Metastatic Breast Carcinoma in the Brain (tissue), 10 donors: ENCODE measurements around the genes FOXG1, STRN3 and GPR33.

DNA sequence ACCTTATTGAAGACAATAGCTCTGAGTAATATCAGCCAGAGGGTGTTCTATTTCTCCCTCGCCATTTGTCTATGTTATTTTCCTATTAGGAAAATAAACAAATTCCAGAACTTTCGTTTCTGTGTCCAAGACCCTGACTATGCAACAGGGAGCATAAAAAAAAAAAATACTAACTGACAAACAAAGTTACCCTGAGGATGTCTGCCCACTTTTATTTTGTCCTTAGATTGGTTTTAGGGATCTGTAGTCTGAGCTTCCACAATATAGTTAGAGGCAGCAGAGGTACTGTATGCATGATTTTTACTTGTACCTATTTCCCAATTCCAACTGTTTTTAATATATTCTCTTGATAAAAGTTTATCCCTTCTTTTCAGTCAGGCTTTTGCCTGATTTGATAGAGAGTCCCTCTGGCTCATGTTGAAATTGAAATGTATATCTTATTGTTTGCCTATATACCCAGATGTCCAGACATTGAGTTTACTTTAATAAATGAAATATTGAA lies 419.4 kb downstream of the NOVA1 start:
- PRO-cap, 10 experiments: no peak in any of the 10 experiments

DNA sequence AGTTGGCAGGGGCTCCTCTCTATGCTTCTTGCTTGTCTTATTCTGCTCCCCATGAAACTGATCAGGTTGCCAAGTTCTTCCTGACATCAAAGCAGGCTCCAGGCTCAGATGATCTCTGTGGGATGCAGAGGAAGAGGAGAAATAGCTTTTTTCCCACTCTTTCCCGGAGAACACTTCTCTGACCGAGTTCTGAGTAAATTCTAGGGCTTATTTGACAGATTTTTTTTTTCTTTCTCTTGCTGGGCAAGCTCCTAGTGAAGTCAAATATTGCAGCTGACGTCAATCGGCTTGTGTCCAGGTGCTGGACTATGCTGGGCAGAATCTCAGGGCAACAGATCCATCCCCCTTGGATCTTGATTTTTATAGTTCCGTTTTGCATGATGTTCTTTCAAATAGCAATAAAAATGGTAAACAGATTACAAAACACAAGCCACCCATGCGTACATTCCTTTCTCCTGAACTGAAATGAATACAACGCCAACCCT lies 182.2 kb downstream of the NOVA1 start:
- PRO-cap, 10 experiments: peak in 1 of 10 experiments; most common minus-strand start position 202 of the sequence (in 1)

- PRO-cap, 10 experiments: no peak in any of the 10 experiments
These were observed 2.5 kb downstream of the NOVA1 start for GRCh38 chr14:26595234-26595820.

GRCh38 chr14:28242775-28243326 lies 523.7 kb upstream of the FOXG1 start:
- PRO-cap, 10 experiments: no peak in any of the 10 experiments

DNA sequence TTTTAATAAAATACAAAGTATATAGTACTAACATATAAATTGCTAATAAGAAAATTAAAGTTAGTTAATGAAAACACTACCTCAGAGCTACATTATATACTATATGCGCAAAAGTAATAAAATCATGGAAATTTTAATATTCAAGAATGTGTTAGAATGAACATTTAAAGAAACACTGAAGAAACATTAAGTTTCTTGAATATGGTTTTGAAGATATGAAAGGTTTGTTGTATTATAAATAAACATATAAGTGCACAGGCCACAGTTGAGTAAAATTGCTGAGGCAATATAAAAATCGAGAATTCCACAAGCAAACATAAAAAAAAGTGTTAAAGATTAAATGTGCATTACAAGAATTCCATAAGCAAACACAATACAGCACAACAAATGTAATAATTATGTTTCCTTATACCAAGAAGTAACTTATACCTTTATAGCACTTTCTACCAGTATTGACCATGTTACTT lies 262.1 kb upstream of the FOXG1 start:
- PRO-cap, 10 experiments: no peak in any of the 10 experiments

GRCh38 chr14:28613340-28614044 lies 153.1 kb upstream of the FOXG1 start:
- PRO-cap, 10 experiments: no peak in any of the 10 experiments

DNA sequence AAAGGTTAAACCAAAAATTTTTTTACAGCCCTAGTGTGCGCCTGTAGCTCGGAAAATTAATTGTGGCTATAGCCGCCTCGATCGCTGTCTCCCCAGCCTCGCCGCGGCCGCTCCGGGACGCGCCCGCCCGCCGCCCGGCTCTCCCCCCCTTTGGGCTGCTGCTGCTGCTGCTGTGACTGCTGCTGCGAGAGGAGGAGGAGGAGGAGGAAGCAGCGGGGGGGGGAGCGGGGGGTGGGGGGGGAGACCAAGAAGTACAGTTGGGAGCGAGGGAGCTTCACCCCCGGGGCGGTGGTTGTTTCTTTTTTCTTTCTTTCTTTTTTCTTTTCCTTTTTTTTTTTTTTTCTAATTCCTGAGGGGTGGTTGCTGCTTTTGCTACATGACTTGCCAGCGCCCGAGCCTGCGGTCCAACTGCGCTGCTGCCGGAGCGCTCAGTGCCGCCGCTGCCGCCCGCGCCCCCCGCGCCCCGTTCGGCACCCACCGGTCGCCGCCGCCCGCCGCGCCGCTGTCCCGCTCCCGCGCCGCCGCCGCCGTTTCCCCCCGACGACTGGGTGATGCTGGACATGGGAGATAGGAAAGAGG lies at the start of gene FOXG1:
TSS of gene FOXG1 (plus strand) at position 59 of the 579 bp plus-strand sequence.
- PRO-cap, 10 experiments: peak in 3 of 10 experiments; most common plus-strand start position 59 of the sequence (in 2)

GRCh38 chr14:28772471-28773040 lies 6.0 kb downstream of the FOXG1 start:
- PRO-cap, 10 experiments: no peak in any of the 10 experiments

GRCh38 chr14:29345788-29346194 lies 579.2 kb downstream of the FOXG1 start:
- PRO-cap, 10 experiments: no peak in any of the 10 experiments

- PRO-cap, 10 experiments: no peak in any of the 10 experiments
These were observed 291.5 kb downstream of the PRKD1 start for GRCh38 chr14:29636075-29636678.

GRCh38 chr14:29638238-29639029 lies 289.2 kb downstream of the PRKD1 start:
- PRO-cap, 10 experiments: no peak in any of the 10 experiments

- PRO-cap, 10 experiments: no peak in any of the 10 experiments
These were observed 18.6 kb downstream of the G2E3 start for GRCh38 chr14:30577395-30578059.

DNA sequence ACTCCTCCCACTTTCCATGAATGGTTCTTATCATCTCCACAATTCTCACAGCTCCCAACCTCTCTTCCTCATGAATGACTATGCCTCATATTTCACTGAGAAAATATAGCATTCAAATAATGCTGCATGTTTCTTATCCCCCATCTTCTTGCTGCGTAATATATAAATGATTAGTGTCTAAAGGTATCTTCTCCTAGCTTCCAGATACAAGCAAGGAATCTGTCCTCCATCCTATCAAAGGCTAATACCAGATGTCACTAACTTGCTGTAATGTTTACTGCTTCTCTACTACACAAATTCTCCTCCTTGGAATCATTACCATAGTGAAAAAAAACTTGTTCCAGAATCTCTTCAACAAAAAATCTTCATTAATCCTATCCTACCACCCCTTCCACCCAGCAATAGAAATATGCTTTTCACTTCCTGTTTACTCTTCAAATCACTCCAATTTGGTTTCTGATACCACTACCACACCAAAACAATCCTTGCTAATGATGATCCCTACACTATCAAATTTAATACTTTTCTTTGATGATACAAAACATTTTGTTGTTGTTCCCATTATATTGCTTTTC lies 33.6 kb downstream of the COCH start:
- PRO-cap, 10 experiments: no peak in any of the 10 experiments

GRCh38 chr14:31025754-31026486 lies at the start of gene STRN3:
TSS of gene STRN3 (minus strand) at chr14:31026379.
- PRO-cap, 10 experiments: peak in 10 of 10 experiments; most common plus-strand start chr14:31025908 (in 1); most common minus-strand start chr14:31026379 (in 6)

DNA sequence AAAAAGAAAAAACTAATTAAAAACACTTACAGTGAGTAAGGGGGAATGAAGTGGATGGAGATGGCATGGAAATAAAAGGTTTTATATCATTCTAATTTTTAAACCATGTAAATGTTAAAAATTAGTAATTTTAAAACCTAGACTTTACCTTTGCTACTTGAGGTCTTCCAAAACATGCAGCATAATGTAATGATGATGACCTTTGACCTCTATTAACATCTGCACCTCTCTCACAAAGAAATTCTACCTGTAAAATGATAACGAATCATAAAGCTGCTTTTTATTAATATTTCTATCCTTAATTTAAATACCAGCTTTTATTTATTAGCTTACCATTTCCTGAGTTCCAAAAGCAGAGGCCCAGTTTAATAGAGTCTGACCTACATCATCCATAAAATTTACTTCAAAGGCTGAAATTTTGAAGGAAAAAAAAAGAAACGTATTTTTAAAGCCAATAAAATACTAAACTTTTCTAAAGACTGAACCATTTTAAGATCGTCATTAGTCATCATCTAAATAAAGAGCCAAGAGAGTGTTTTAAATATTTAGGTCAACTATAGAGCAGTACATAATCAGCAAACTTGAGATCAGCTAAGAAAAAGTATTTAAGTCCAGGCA lies 35.8 kb downstream of the HECTD1 start:
- PRO-cap, 10 experiments: no peak in any of the 10 experiments

- PRO-cap, 10 experiments: no peak in any of the 10 experiments
These were observed 42.9 kb upstream of the HECTD1 start for GRCh38 chr14:31250598-31250884.

GRCh38 chr14:31251362-31252034 lies 43.9 kb upstream of the HECTD1 start:
- PRO-cap, 10 experiments: no peak in any of the 10 experiments

GRCh38 chr14:31487808-31488333 lies at the start of gene GPR33:
TSS of gene GPR33 (minus strand) at chr14:31488039.
- PRO-cap, 10 experiments: no peak in any of the 10 experiments

GRCh38 chr14:31892901-31893894 lies 183.9 kb upstream of the ARHGAP5 start:
- PRO-cap, 10 experiments: no peak in any of the 10 experiments

- PRO-cap, 10 experiments: no peak in any of the 10 experiments
These were observed 149.9 kb upstream of the ARHGAP5 start for GRCh38 chr14:31927119-31927780.